GM23248 (cell line): ENCODE data around the genes QPRT and YPEL3.

DNA sequence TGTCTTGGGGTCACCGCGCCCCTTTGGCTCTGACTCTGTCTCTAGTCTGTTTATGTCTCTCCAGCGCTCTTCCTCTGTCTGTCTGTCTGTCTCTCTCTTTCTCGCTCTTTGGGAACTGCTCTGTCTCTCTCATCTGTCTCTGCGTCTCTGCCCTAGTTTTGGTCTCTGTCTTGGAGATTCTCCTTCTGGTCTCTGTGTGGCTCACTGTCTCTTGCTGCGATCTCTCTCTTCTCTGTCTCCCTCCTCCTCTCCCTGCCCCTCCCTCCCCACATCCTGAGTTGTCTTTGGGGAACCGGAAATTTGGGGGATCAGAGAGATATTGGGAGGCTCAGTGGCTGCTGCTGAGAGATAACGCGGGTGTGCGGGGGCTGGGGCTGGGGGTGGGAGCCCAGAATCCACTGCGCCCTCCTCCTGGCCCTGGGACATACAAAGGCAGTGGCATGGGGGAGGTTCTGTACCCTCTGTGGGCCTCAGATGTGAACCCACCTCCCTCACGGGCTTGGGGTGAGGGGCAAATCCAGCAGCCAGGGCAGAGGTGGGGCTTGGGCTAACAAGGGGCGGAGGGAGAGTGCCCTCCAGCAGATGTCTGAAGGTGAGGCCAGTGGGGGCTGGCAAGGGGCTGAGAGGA lies 24.4 kb downstream of the LAT start:
- RAMPAGE, long total RNA: no peak

DNA sequence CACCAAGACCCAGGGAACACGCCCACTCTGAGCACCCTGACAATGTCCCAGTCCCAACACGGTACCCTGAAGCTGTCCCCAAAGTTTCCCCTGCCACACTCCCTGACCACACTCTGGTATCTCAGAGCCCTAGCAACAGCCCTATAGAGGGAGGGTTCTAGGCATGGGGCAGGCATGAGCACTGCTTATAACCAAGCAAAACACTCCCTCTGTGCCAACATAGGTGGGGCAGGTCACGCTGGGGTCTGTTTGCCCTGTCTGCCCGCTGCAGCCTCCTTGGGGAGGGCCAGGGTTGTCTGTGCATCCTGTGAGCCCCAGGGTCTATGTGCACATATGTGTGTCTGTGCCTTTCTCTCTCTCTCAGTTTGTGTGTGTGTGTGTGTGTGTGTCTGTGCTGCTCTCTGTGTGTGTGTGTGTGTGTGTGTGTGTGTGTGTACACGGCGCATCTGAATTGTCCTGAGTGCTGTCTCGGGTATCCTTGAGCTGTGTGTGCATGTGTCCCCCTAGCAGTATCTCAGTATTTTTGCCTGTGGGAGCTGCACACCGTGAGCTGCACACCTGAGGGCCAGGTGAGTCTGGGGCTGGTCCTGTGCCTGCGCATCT lies 121.4 kb downstream of the LAT start:
- RAMPAGE, long total RNA: no peak

- RAMPAGE, long total RNA: no peak
Observed at GRCh38 chr16:29118214-29118911, 133.5 kb downstream of the LAT start.

DNA sequence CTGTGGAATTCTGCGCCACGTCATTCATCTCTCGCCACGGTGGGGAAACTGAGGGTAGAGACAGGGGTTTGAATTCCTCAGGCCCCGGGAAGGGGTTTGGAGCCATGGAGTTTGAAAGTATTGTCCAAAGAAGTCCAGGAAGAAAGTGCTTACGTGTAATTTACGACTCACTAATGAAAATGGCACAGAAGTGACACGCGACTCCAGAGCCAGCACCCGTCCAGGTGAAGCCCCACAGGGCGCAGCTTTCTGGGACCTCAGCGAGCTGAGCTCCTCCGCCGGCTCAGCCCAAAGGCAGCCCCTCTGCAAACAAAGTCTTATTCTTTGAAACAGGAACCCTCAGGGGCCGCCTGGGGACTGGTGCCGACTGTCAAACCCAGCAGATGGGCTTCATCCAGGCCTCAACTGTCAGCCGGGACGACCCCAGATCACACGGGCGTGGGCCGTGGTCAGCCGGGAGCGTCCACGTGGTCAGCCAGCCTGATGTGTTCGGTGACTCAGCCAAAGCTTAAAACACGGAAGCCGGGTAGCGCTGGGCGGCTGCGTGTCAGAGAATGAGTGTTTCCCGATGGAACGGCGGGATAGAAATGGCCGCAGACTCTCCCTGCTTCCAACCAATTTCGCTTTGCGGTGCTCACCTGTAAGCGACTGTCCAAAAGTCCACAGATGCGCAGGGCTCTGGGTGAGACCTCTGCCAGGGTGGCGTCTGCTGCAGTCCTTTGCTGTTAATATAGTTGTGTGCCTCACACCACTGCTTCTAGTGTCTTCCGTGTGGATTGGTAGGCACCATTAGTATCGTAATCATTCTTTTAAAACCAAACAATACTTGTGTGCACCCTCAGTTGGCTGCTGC lies 200.2 kb downstream of the LAT start:
- RAMPAGE, long total RNA: no peak

- RAMPAGE, long total RNA: no peak
Observed at GRCh38 chr16:29199659-29200160, 206.8 kb downstream of the NPIPB11 start.

DNA sequence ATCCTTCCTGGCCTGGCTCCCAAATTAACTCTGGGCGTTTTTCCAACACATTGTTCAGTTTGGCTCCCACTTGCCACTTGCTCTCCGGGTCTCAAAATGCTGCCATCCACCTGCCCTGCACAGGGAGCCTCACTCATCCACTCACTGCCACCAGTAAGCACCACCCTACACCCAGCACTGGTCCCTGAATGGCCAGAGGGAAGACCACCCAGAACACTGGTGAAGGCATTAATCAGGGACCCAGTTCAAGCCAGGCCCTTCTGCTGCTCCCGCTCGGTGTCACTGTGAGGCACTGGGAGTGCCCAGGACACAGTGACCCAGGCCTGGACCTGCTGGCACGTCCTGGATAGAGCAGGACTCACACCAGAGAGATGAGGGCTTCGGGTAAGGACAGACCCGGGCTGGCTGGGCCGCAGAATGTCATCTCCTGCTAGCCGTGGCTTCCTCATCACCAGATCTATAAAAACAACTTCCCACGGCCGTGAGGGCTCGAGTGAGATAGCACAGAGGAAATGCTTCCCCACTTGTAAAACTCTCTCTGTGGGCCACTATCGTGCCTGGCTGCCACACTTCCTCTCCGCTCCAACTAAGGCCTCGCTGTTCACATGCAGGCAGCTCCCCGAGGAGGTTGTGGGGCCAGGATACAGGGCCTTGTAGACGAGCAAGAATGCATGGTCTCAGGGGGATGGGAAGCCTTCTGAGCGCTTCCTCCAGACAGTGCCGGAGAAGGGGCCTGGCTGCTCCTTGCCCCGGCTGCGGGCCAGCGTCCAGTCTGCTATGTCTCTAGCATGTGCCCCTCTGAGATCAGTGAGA lies 158.1 kb downstream of the NPIPB11 start:
- RAMPAGE, long total RNA: no peak

- RAMPAGE, long total RNA: no peak
Observed at GRCh38 chr16:29382066-29382429, 24.5 kb downstream of the NPIPB11 start.

DNA sequence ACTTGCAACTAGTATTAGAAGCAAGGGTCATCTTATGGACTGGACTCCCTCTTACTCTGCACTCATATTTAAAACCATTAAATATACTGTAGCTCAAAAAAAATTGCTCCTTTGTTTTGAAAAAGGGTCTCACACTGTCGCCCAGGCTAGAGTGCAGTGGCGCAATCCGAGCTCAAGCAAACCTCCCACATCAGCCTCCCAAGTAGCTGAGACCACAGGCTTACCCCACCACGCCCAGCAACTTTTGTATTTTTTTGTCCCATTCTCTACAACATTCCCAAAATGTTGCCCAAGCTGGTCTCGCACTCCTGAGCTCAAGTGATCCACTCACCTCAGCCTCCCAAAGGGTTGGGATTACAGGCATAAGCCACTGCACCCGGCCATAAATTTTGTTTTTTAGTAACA lies 91.0 kb upstream of the SPN start:
- RAMPAGE, long total RNA: no peak

GRCh38 chr16:29678653-29679744 lies at the start of gene QPRT:
Gene QPRT, plus strand, starts transcription at chr16:29679180.
- RAMPAGE, long total RNA: no peak

GRCh38 chr16:29700208-29700798 lies 21.3 kb downstream of the QPRT start:
- RAMPAGE, long total RNA: no peak

GRCh38 chr16:29779277-29779791 lies 1.3 kb downstream of the ZG16 start:
- RAMPAGE, long total RNA: no peak

- RAMPAGE, long total RNA: no peak
Observed at GRCh38 chr16:29804348-29805077, 1.8 kb upstream of the MAZ start.

- RAMPAGE, long total RNA: no peak
Observed at GRCh38 chr16:29906846-29907547, 6.7 kb downstream of the ASPHD1 start.

- RAMPAGE, long total RNA: no peak
Observed at GRCh38 chr16:29974051-29975210, 763 bp downstream of the TAOK2 start.

GRCh38 chr16:29976531-29977740 lies 3.3 kb downstream of the TAOK2 start:
- RAMPAGE, long total RNA: no peak

GRCh38 chr16:30065921-30066247 lies 324 bp downstream of the ALDOA start:
- RAMPAGE, long total RNA: no peak

DNA sequence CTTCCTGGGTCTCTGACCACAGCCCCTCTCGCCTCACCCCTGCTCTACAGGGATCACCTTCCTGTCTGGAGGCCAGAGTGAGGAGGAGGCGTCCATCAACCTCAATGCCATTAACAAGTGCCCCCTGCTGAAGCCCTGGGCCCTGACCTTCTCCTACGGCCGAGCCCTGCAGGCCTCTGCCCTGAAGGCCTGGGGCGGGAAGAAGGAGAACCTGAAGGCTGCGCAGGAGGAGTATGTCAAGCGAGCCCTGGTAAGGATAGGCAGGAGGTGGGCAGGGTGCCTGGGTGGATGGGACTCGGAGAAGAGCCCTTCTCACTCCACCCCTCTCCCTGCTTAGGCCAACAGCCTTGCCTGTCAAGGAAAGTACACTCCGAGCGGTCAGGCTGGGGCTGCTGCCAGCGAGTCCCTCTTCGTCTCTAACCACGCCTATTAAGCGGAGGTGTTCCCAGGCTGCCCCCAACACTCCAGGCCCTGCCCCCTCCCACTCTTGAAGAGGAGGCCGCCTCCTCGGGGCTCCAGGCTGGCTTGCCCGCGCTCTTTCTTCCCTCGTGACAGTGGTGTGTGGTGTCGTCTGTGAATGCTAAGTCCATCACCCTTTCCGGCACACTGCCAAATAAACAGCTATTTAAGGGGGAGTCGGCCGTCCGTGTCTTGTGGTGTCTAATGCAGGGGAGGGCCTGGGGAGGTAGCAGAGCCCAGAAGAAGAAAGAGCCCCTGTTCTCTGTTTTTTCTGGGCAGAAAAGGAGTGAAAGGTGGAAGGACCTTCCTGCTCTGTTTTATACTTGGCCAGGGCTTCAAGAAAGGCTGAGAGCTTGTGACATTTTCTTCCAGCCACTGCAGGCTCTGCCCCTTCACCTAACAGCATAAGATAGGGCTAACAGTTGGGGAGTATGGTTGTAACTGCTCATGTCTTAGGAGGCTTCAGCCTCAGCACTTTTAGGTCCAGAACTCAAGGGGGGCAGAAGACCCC lies 4.5 kb downstream of the ALDOA start:
- RAMPAGE, long total RNA: no peak

DNA sequence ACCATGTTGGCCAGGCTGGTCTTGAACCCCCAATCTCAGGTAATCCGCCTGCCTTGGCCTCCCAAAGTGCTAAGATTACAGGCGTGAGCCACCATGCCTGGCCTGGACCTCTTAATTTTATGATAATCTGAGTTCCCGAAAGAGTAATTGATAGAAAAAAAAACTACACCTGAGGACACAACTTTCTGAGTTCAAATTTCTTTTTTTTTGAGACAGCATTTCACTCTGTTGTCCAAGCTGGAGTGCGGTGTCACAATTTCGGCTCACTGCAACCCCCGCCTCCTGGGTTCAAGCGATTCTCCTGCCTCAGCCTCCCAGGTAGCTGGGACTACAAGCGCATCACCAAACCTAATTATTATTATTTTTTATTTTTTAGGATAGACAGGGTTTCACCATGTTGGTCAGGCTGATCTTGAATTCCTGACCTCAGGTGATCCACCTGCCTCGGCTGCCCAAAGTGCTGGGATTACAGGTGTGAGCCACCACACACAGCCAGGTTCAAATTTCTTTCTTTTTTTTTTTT lies 2.7 kb upstream of the PPP4C start:
- RAMPAGE, long total RNA: no peak

GRCh38 chr16:30092159-30093174 lies 743 bp upstream of the TBX6 start:
- RAMPAGE, long total RNA: no peak

DNA sequence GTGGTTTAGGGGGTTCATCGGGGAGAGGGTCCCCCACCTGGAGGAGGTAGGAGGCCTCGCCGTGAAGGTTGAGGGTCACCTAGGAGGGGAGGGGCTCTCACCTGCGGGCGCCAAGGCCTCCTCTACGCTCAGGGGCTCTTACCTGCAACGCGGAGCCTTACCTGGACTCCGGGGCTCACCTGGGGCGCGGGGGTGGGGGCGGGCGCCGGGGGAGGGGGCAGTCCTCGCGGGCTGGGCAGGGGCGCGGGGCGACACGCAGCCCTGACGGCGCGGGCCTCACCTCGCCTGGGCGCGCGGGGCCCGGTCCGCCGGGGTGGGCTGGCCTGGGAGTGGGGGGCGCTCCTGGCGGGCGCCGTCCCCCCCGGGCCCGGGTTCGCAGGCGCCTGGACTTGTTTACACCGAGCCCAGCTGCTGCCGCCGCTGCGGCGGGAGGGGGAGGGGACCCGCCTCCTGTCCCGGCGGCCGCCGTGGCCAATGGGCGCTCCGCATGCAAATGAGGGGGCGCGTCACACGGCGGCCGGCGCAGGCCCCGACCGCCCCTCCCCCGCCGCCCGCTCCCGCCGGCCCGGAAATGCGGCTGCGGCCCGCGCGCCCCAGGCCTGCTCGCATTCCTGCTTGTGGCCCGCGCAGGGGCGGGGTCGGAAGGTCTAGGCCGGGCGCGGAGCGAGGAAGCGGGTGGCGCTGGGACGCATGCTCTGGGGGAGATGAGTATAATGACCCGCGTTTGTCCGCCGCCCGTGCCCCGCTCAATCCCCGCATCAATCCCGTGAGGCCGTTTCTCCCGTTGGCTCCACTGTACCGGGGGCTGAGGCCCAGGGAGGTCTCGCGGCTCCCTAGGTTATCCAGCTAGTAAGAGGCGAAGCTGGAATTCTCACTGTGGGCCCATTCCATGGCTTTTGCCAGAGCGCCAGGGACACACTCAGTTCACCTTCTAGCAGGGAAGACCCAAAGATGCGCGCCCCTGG lies at the start of gene YPEL3:
TSS of gene YPEL3 (minus strand) at position 397 of the 965 bp plus-strand sequence.
- RAMPAGE, long total RNA: no peak